Diencephalon (tissue), 2 donors: ENCODE data around the gene ZNF324B.

DNA sequence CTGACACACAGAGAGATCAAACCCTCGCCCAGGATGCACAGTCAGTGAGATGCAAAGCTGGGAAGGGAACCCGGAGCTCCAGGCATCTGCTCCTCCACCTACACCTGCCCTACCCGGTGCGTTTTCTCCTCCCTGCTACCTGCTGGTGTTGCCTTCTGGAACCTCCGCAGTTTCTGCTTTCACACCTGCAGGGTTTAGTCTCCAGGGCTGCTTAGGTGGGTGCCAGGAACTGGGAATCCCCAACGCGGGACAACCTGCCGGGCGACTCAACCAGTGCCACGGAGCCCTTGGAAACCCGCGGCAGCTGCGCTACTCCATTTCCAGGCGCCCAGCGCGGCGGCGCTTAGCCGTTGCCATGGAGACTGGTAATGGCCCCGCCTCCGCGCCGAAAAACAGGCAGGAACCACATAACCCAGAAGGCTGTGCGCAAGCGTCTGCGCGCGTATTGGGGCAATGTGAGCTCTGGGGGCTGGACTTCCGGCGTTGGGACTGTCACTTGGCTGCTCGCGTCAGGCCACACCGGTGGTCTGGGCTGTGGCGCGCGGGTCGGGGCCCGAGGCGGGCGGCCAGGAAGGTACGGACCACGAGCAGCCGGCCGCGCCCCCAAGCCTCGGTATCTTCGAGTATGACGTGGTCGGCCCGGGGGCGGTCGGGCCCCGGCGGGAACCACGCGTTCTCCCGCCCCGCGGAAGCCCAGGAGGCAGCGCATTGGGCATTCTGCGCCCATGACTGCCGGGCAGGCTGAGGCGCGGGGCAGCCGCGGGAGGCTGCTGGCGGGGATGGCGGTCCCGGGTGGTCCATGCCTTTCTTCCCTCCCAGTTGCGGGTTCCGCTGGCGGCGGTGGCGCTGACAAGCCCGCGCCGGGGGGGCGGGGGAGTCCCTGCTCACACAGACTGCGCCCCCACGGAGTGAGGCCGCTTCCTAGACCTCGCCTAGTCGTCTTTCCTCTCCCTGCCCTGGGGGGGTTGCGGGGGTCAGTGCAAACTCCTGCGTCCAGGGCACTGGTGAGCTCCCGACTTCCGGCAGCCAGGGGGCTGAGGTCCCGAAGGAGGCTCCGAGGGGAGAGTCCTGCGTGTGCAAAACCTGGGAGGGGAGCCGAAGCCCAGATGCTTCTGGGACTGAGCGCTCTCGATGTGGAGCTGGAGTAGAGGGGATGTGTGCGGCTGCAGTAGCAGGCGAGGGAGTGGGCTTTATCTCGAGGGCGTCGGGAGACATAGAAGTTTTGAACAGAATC lies at the start of gene ZNF324B:
ZNF324B (plus strand) TSS at position 492 of the 1,234 bp plus-strand sequence.
- RAMPAGE, long total RNA: no peak

DNA sequence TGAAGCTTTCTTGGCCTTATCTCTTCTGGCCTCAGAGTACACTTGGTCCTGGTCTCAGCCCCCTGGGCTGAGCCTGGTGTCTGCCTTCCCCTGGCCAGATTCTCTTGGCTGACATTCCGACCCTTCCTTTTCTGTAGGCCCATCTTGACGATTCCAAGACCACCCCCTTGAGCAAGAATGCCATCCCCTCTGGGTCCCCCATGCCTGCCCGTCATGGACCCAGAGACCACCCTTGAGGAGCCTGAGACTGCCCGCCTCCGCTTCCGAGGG lies 825 bp downstream of the ZNF446 start:
- RAMPAGE, long total RNA: no peak

DNA sequence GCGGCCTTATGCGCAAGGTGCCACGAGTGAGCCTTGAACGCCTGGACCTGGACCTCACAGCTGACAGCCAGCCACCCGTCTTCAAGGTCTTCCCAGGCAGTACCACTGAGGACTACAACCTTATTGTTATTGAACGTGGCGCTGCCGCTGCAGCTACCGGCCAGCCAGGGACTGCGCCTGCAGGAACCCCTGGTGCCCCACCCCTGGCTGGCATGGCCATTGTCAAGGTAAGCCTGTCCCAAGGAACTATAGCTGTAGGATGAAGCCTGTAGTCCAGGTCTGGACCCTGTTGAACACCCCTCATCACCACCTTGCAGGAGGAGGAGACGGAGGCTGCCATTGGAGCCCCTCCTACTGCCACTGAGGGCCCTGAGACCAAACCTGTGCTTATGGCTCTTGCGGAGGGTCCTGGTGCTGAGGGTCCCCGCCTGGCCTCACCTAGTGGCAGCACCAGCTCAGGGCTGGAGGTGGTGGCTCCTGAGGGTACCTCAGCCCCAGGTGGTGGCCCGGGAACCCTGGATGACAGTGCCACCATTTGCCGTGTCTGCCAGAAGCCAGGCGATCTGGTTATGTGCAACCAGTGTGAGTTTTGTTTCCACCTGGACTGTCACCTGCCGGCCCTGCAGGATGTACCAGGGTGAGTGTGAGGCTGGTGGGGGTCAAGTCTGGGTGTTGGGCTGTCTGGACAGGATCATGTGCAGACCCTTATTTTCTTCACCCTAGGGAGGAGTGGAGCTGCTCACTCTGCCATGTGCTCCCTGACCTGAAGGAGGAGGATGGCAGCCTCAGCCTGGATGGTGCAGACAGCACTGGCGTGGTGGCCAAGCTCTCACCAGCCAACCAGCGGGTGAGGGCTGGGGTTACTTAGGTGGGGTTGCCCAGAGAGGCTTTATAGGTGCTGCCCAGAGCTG lies 5.4 kb downstream of the TRIM28 start:
- RAMPAGE, long total RNA: no peak

GRCh38 chr19:58550976-58551469 lies 3.9 kb downstream of the CHMP2A start:
- RAMPAGE, long total RNA: no peak

GRCh38 chr19:58563686-58564482 lies 5.5 kb upstream of the UBE2M start:
- RAMPAGE, long total RNA: no peak